Aortic smooth muscle cell (primary cell): ENCODE measurements around a stretch of chr11.

- RRBS, result no CpG with 5 or more reads among the region's 9 CpGs
These were observed 10.0 kb downstream of the LMO2 start for GRCh38 chr11:33881697-33882466.

- RRBS, result no CpG with 5 or more reads among the region's 5 CpGs
These were observed 29.3 kb upstream of the LMO2 start for GRCh38 chr11:33921195-33921634.

DNA sequence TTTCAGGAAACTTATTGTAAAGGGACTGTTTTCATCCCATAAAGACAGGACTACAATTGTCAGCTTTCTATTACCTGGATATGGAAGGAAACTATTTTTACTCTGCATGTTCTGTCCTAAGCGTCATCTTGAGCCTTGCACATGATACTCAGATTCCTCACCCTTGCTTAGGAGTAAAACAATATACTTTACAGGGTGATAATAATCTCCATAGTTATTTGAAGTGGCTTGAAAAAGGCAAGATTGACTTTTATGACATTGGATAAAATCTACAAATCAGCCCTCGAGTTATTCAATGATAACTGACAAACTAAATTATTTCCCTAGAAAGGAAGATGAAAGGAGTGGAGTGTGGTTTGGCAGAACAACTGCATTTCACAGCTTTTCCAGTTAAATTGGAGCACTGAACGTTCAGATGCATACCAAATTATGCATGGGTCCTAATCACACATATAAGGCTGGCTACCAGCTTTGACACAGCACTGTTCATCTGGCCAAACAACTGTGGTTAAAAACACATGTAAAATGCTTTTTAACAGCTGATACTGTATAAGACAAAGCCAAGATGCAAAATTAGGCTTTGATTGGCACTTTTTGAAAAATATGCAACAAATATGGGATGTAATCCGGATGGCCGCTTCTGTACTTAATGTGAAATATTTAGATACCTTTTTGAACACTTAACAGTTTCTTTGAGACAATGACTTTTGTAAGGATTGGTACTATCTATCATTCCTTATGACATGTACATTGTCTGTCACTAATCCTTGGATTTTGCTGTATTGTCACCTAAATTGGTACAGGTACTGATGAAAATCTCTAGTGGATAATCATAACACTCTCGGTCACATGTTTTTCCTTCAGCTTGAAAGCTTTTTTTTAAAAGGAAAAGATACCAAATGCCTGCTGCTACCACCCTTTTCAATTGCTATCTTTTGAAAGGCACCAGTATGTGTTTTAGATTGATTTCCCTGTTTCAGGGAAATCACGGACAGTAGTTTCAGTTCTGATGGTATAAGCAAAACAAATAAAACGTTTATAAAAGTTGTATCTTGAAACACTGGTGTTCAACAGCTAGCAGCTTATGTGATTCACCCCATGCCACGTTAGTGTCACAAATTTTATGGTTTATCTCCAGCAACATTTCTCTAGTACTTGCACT is 5.6 kb upstream of the NAT10 start:
- RRBS, result no CpG with 5 or more reads among the region's 9 CpGs

GRCh38 chr11:34345258-34345748 is 12.5 kb downstream of the ABTB2 start:
- RRBS, result no CpG with 5 or more reads among the region's 3 CpGs

- RRBS, result 4% methylated on average over 10 of the region's 75 CpGs
These were observed 1.2 kb downstream of the ABTB2 start for GRCh38 chr11:34356350-34357337.

DNA sequence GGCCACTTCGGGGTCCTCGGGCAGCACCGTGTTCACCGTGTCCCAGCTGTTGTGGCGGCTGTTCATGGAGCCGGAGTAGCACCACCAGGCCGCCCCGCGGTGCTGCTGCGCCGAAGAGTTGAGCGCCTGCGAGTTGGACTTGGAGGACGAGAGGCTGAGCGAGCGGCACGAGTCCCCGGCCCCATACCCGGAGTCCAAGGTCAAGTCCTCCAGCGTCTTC is 562 bp downstream of the ABTB2 start:
- RRBS, result under 1% methylated on average over 10 of the region's 20 CpGs

DNA sequence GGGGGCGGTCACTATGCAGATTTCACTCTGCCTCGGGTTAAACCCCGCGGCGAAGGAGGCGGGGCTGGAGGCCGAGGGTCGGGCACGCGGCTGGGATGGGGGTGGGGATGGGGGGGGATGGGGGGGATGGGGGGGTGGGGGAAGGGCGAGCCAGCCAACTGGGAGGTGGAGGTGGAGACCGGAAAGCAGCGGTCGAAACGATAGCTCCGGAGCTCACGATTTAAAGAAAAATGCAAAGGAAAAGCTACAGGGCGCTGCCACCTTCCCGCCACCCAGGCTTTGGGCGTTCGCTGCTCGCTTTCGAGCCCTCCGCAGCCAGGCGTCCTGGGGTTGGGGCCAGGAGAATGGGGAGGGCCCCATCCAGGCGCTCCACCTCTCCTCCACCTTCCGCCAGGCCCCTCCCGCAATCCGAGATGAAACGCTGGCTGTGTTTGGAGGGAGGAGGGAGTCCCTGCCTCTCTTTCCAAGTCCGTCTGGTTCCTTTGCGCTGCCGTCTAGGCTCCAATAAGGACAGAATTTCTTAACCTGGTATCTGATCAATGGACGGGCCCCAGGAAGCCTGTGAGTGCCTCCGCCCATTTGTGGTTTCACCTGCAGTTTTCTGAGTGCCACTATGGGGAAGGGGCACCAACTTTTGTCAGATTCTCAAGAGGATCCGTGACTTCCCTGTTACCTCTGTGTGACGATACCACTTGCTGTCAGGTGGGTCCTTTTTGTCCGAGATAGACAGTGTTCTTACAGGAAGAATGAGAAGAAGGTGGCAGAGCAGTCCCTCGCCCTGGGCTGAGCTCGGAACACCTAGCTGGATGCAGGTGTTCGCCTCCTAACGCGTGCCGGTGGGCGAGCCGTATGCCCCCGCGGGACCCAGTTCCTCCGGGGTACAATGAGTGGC is 561 bp upstream of the ABTB2 start:
- RRBS, result 1% methylated on average over 6 of the region's 49 CpGs

DNA sequence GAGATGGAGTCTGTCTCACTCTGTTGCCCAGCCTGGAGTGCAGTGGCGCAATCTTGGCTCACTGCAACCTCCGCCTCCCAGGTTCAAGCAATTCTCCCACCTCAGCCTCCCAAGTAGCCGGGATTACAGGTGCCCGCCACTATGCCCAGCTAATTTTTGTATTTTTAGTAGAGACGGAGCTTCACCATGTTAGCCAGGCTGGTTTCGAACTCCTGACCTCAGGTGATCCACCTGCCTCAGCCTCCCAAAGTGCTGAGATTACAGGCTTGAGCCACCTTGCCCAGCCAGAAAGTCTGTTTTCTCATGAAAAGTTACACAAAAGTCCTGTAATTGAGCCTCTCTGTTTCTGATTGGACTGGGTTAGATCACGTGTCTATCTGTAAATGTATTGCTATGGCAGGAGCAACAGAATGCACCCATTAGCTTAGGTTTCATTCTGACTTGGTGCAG is 22.3 kb upstream of the CAT start:
- RRBS, result no CpG with 5 or more reads among the region's 7 CpGs

DNA sequence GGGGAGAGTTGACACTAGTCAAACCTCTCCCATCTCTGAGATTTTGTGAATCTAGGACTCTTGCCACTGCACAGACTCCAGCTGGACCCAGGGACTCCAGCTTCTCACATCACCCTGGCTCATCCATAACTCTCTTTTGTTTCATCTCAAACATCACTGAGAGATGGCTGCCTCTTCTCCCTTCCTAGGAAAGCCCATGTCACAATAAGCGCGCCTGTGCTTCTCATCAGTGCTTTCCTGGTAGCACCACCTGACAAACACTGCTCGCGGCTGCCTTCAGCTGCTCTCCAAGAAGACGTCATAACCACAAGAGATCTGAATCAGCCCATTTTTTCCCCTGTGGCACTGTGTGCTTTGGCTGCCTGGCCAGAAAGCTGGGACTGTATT is 50.5 kb upstream of the EHF start:
- RRBS, result no CpG with 5 or more reads among the region's 5 CpGs

GRCh38 chr11:34634679-34635207 is 13.8 kb downstream of the EHF start:
- RRBS, result no CpG with 5 or more reads among the region's 2 CpGs

- RRBS, result no CpG with 5 or more reads among the region's 4 CpGs
These were observed 140.7 kb downstream of the APIP start for GRCh38 chr11:34775399-34775870.

DNA sequence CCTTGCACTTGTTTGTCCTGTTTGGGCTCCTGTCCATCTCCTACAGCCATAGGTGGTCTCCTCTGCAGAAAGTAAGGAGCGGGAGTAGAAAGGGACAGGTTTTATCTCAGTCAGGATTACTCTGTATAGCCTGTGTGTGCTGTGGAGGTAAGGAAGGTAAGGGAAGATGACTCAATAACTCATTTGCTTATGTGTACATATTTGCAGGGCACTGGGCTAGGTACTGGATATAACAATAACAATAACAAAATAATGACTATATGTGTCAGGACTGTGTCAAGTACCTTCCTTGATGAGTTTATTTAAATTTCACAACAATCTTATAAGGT is 132.0 kb downstream of the APIP start:
- RRBS, result no CpG with 5 or more reads among the region's 1 CpG

DNA sequence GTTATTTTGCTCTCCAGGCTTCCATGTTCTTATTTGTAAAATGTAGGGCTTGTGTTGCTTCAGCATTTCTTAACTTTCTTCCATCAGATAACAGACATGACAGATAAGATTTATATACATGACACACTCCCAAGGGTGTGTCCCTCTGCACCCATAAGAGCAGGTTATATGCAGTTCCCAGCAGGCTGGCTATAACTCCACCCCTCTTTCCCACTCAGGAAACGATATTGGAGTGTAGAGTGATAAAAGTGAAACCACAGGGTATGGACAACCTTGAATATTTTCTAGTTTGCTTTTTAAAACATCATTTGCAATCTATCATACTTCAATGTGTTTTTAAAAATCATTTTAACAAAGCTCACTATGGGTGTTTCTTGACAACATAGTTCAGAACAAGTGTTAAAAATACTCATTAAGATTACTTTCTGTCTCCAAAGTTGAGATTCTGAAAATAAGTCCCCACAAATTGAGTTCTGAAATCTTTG is 65.7 kb downstream of the APIP start:
- RRBS, result no CpG with 5 or more reads among the region's 1 CpG

DNA sequence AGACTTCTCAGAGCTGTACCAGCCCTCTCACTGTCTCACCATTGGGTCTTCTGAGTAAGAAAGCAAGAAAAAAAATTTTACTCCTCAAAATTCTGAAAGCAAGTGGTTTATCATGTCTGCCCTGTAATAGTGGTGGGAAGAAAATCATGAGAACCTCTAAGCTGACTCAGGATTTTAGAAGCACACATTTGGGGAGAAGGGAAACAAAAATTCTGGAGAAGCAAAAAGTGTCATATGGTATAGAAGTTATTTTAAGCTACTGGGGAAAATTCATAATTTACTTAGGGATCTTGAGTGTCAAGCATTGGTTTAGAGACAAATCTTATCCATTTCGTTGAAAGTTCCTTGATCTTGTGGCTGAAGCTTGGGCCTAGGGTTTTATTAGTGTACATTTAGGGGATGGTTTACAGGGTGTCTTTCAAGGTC is 14.9 kb downstream of the CD44 start:
- RRBS, result no CpG with 5 or more reads among the region's 1 CpG

DNA sequence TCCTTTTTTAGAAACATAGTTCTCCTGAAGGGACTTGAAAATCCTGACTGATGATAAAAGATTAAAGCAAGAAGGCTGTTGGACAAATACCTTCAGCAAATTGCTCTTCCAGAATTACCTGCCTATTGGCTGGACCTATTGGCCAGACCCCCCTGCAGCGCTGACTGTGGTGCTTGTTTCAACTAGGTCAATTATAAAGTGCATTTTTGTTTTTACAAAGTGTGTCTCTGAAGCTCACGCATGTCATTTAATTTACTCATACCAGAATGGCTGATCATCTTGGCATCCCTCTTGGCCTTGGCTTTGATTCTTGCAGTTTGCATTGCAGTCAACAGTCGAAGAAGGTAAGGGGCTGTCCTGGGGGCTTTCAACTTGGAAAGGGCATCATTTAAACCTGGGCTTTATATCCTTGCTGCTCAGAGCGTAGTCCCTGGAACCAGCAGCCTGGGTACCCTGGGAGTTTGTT is 82.5 kb downstream of the CD44 start:
- RRBS, result no CpG with 5 or more reads among the region's 4 CpGs

GRCh38 chr11:35247350-35247788 is 108.4 kb downstream of the CD44 start:
- RRBS, result no CpG with 5 or more reads among the region's 3 CpGs

DNA sequence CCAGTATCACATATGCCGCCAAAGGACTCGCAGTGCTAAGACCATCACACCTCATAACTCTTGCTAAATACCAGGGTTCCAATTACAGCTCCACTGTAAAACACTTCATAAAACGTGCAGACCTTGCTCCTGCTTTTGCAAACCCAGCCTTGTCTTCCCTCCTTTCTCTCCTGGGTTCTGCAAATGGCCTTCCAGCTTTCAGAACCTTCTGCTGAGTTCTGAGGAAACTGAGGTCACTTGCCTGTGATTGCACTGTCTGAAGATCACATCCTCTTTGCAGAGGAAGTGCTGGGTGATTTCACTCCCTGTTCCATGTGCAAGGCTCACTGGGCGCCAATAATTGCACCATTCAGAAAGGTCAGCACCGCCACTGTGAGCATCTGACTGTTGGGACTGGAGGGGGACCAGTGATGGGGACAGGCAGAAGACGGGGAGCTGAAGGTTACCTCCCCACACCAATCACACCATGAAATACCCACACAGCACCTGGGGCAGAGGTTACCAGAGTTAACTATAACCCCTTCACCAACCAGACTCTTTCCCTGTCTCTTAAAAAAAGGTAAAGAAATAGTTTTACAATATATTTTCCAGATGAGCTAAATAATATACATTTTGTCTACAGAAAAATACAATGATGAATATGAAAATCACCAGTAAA is 74.1 kb downstream of the SLC1A2 start:
- RRBS, result no CpG with 5 or more reads among the region's 6 CpGs

DNA sequence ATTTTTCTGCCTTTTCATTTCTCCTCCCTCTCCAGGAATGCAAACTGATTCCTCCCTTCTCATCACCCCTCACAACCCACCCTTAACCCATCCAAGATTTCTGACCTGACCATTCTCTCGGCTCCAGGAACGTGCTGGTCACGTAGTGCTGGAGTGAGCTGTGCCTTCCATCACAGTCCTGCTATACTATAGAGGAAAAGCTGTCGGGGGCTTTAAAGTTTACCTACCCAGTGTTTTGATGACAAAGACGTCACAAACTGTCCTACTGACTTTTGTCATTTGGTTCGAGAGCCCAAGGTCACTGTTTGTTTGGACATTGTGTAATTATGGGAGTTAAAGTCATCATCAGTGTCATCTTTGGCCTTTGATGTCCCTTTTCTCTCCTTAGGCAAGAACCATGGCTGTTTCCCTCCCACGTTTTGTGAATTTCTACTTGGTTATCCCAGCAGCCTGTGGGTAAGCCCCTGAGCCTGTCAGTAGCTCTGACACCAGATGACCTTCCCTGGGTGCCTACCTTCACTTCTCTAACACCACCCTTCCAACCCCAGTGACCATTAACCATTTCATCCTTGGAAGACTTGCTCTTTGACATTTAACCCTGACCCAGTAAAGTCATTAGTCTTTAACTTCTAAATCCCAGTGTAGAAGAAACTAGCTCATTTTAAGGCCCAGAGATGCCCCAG is 59.3 kb downstream of the SLC1A2 start:
- RRBS, result no CpG with 5 or more reads among the region's 7 CpGs

GRCh38 chr11:35523148-35523775 is 2.2 kb downstream of the PAMR1 start:
- RRBS, result no CpG with 5 or more reads among the region's 8 CpGs